ENCODE measurements around a stretch of chr1.

DNA sequence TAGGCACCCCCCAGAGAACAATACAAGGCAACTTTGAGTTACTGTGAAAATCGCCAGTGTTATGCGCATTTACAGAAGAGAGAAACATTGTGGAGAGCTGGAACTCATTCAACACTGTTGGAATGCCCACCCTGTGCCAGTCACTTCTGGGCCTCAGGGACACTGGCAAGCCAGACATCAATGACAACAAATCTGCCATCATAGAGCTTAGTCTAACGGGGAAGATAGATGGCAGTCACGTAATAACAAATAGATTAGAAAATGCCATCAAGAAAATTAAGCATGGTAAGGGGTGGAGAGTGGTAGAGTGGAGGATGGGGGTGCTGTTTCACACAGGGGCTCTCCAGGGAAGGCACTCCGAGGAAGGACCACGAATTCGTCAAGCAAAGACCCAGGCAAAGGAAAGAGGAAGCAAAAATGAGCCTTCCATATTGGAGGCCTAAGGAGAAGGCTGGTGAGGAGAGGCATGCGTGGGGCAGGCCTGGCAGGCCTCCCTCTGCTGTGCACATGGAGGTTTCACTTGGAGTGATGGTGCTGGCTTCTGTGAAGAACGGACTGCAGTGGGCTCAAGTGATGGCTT lies 4.6 kb downstream of the MAP3K21 start:
- PRO-cap, 2 experiments = no peak in any of the 2 experiments

GRCh38 chr1:233629012-233630043 lies 15.4 kb downstream of the KCNK1 start:
- PRO-cap, 2 experiments = no peak in any of the 2 experiments

GRCh38 chr1:234371548-234371861 lies 1.8 kb upstream of the COA6 start:
- PRO-cap, 2 experiments = no peak in any of the 2 experiments

DNA sequence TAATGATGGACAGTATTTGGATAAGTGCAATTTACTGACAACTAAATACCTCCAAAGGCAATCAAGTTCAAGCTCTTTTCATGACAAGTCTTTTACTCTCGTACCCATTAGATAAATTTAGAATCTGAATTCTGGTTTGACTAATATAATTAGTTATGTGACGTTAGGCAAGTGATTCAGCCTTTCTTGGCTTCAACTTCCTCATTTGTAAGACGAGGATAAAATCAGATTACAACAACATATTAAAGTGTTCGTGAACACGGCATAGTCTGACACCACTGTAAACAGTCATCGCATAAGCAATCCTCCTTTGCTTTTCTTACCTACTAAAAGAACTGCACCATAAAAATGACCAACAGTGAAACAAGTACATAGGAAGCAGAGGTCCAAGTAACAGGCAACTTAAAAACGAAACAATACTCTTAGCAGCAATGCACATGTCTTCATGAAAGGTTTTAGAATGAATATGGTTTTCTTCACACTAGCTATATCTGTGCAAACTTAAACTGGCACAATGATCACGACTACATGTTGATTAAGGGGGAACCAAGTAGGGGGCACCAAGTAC lies 25.7 kb downstream of the COA6 start:
- PRO-cap, 2 experiments = peak in 1 of 2 experiments; most common plus-strand start position 272 of the sequence (in 1)

- PRO-cap, 2 experiments = no peak in any of the 2 experiments
Measured at GRCh38 chr1:234495018-234495985, 16.3 kb upstream of the TARBP1 start.

GRCh38 chr1:234509438-234509648 lies 30.4 kb upstream of the TARBP1 start:
- PRO-cap, 2 experiments = no peak in any of the 2 experiments

GRCh38 chr1:234564436-234565117 lies 45.4 kb downstream of the IRF2BP2 start:
- PRO-cap, 2 experiments = no peak in any of the 2 experiments

DNA sequence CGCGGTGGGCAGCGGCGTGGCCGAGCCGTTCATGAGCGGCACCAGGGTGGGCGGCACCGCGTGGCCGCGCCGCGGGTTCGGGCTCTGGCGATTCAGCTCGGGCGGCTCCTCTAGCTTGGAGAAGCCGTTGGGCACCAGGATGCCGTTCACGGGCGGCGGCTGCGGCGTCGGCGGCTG lies 1.2 kb downstream of the IRF2BP2 start:
- PRO-cap, 2 experiments = no peak in any of the 2 experiments

DNA sequence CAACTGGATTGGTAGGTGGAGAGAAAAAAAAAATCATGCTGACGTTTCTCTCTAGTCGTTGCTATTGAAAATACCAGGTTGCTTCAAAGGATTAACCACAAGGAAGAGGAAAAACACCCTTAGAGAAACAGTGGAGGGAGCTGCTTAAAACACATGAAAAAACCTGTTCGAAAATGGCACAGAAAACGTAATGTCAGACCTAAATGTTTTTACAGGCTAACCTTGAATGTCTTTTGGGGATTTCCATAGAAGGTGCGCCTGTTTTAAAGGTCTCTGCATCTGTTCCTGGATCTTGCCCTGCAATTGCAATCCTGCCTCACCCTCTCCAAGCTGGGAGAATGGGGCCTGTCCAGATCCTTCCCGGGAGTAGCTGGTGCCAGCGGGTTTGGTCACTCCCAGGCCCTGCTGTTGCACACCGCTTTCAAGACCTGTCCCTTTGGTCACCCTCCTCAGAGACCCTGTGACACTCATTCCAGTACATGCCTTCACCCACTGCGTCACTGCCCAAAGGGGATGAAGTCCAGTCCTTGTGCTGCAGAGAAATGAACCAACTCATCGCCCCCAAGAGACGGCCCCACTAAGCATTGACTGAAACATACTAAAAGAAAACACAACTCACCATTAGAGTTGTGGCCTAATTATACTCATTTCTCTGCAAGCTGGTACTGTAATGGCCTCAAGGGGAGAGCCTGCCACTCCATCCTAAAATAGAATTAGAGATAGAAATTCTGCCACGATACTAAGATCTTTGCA lies 1.8 kb upstream of the IRF2BP2 start:
- PRO-cap, 2 experiments = peak in 2 of 2 experiments; most common plus-strand start position 94 of the sequence (in 1); most common minus-strand start position 195 of the sequence (in 1)

DNA sequence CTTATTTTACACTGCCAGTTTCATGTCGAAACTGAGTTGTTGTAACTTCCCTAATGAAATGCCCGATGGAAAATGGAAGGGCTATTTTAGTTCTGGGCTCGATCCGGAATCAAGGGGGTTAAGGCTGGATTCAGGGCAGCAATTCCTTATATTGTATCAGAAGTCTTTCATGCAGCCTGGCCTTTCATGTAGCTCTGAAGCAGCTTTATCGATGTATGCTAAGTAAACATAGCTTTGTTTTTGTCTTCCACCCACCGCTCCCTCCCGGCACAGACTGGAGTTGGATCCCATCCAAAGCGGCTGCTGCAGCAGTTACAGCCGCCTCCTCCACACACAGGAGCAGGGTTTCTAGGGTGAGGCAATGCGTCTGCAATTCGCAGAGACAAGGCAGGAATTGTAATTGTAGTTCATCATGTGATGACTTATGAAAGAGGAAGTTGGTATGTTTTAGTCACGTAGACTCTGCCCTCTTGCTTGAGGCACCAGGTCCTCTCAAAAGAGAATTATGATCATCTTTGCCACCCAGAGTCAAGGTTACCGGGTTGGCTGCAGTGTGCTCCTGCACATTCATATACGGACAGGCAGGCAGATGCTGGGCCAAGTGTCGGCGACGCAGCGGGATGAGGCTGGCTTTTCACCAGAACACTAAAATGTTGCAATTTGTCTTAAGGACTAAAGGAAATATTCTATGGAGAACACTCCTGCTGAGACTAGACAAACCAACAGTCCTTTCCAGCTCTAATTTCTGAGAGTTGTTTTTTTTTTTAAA lies 2.6 kb upstream of the IRF2BP2 start:
- PRO-cap, 2 experiments = peak in 2 of 2 experiments; most common plus-strand start position 525 of the sequence (in 2); most common minus-strand start position 276 of the sequence (in 2)

DNA sequence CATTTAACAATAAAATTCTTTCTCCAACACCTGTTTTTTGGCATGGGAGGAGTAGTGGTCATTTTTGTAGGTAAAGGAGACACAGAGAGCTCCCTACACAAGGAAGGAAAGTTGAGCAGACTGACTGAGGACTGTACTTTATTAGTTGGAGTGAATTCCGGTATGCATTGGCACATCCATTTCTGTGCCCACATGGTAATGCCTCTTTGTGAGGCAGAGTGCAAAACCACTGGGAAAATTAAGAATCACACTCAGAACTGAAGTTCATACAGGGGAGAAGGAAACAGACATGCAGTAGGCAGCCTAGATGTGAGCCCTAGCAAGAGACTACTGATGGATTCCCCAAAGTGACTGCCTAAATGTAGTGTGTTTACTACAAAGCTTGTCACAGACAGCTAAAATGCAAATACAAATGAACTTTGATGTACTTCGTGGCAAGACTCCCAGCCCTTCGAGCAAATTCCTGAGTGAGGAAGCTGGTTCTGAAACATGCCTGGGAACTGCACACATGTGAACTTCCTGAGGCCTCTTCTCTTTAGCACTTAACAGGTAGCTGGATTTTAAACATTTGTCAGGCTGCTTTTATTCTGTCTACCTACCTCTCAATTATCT lies 6.5 kb upstream of the IRF2BP2 start:
- PRO-cap, 2 experiments = no peak in any of the 2 experiments

- PRO-cap, 2 experiments = no peak in any of the 2 experiments
Measured at GRCh38 chr1:234716322-234717529, 106.7 kb upstream of the IRF2BP2 start.

DNA sequence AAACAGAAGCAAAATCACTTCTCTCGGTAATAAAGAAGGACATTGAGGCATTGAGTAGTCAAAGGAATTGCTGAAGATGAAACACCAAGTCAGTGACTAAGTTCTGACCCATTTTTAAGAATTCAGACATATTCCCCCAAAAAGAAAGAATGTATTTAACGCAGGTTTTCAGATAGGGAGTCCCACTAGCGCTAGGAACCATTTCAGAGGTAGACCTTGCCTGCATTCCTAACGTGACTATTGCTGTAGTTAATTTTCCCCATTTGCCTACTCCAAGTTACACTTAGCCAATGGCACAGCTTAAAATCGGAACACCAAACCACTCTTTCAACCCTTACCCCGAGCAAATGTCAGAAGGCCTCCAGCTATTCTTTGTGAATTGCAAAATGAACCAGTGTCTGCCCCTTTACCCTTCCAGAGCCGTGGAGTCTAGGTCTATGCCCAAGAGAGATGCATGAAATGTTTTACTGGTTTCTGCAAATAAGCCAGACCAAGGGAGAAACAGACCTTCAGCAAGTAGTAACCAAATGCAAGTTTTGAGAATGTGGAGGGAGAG lies 109.0 kb upstream of the IRF2BP2 start:
- PRO-cap, 2 experiments = no peak in any of the 2 experiments

GRCh38 chr1:234743685-234744652 lies 134.0 kb upstream of the IRF2BP2 start:
- PRO-cap, 2 experiments = no peak in any of the 2 experiments

DNA sequence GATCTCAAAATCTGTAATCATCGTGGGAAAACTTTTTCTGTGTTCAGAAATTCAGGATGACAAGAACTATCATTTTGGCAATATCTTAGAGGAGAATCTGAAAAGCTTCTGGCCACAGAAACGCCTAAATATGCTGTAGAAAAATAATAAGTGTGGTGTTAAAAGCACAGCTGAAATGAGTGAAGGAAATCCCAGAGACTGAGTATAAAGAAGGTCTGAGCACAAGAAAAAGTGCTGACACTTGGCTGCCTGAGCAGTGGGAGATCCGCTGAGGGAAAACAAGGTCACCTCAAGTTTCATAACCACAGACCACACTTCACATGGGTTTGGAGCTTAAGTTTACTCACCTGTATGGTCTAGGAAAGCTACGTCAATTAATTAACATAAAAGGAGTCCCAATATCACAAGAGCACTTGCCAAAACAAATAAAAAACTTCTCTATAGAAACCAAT lies 235.2 kb upstream of the IRF2BP2 start:
- PRO-cap, 2 experiments = peak in 1 of 2 experiments; most common minus-strand start position 322 of the sequence (in 1)

DNA sequence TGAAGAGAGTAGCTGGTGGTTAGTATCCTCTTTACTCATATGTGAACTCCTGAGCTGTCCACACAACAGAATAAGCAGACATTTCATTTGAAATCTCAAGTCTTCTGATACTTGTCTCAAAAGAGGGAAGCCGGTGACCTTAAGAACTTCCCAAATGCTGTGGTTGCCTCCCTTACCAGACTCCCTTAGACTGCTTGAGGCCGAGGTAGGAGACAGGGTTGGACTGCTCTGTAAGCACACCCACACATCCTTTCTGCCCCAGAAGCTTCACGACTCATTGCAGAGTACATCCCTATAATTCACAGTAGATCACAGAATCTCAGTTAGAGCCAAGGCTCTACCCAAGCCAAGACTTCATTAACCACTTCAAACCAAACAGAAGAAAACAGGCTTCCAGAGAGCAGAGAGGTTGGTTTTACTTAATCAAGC lies 244.2 kb upstream of the IRF2BP2 start:
- PRO-cap, 2 experiments = no peak in any of the 2 experiments

DNA sequence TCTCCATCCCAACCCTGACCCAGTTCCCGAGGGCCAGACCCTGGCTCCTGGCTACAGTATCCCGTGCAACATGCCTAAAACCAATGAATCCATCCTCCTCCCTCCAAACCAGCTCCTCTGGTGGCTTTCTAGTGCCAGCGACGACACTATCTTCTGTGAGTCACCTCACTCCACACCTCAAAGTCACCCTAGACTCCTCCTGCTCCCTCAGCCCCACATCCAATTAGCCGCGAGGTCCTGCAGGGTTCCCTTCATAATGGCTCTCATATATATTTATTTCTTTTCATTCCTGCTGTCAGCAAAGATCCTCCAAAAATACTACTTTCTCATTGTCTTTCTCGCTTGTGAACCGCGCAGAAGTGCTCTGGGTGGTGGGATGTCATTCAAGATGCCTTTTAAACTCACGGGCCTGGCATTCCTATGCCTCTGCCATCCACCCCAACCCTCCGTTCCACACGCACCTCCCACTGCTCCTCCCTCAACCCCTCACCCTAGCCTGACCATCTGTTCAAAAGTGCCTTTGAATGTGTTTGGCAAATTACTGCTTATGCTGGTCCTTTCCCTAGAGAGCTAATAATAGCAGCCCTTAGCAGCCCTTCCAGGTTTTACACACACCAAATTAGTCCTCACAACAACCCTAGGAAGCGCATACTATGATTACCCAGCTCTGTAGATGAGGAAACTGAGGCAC lies 259.0 kb downstream of the TOMM20 start:
- PRO-cap, 2 experiments = no peak in any of the 2 experiments

- PRO-cap, 2 experiments = no peak in any of the 2 experiments
Measured at GRCh38 chr1:234886342-234887590, 241.9 kb downstream of the TOMM20 start.

DNA sequence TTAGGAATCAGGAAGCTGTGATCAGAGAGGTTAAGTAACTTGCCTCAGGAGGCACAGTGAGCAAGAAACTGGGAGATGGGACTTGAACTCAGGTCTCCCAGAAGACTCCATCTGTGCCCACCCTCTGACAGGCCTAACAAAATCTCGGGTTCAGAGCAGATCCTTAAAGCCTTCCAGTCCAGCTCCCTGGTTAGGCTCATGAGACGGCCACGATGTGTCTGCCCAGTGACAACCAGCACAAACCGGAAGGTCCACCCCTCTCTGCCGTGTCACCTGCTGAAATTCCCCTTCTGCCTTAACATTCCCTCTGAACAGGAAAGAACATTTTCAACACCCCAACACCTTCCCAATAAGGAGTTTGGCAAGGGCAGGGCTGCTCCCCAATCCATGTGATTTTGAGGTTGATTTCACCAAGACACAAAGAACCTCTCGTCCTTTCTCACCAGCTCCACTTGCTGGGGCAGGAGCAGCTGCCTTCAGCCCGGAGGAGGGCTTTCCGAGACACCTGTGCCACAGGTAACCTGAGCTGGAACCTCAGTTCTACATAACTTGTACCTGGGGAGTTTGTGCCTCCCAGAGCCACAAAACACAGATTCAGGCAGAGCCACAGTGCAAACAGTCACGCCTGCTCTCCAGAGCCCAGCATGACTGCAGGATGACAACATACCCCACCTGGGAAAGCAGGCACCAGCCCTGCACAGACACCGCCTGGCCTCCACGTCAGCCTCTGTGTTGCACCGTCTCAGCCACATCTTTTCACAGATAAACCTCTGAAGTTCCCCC lies 229.9 kb downstream of the TOMM20 start:
- PRO-cap, 2 experiments = no peak in any of the 2 experiments

- PRO-cap, 2 experiments = no peak in any of the 2 experiments
Measured at GRCh38 chr1:234926804-234927368, 201.8 kb downstream of the TOMM20 start.